Temporal lobe (tissue), 2 donors: Measurements from ENCODE around the genes TTLL11, PTGS1 and OR1L8.

- RAMPAGE, long total RNA, result no peak
Observed at GRCh38 chr9:121985952-121986442, 107.1 kb downstream of the TTLL11 start.

- RAMPAGE, long total RNA, result no peak
Observed at GRCh38 chr9:122092558-122093617, at the start of gene TTLL11. Gene TTLL11, minus strand, starts transcription at chr9:122093308.

DNA sequence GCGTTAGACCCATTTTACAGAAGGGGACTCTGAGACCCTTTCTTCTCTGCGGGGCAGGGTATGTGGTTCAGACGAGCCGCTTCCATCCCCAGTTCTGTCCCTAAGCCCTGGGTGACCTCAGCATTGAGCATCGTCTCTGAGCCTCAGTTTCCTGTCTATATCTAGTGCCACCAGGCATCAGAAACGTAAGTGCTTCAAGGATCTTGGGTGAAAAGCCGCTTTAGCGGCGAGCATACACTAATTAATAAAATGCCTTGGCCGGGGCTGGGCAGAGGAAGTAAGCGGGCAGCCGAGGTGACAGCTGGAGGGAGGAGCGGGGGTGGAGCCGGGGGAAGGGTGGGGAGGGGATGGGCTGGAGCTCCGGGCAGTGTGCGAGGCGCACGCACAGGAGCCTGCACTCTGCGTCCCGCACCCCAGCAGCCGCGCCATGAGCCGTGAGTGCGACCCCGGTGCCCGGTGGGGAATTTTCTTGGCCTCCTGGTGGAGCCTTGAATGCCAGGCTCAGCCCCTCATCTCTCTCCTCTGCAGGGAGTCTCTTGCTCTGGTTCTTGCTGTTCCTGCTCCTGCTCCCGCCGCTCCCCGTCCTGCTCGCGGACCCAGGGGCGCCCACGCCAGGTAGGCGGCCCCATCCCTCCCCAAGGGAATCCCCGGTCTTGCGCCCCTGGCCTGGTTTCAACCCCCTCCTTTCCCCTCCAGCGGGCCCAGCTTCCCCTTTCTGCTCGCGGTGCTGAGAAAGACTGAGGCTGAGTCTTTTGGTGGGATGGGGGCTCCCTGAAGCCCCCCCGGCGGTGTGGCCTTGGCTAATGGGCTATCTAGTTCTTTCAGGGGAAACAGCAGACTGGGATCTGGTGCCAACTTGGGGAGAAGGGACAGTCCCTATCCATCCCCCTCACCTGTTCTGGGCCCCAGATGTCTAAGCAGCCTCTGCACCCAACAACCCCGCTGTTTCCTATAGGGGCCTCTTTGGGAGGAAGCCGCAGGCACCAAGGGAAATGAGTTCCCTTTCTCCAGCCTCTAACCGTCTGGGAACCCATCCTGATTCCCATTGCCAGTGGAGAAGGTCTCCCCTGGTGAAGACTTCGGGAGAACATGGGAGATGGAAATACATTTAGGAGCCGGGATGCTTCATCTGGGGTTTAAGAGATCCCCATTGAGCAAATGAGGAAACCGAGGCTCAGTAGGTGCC, at the start of gene PTGS1:
Gene PTGS1 (plus strand): TSS at position 367 of the 1,186 bp plus-strand sequence.
- RAMPAGE, long total RNA, result no peak

GRCh38 chr9:122583219-122583804, at the start of gene OR1L8:
Gene OR1L8, minus strand, starts transcription at chr9:122583384.
- RAMPAGE, long total RNA, result no peak

DNA sequence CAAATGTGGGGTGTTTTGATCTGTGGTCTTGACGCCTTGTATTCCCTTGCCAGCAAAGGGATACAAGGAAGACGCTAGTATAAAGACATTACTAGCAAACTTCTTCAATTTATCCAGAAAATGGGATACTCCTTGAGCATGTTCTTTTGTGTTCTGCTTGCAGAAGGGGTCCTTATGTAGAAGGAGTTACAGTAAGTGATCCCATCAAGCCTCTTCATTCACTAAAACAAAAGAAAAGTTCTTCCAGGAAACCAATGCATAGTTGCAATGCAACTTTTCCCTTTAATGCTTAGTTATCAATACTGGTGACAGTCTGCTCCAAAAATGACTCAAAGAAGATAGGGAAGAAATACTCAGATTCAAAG, 17.2 kb upstream of the PDCL start:
- RAMPAGE, long total RNA, result no peak

DNA sequence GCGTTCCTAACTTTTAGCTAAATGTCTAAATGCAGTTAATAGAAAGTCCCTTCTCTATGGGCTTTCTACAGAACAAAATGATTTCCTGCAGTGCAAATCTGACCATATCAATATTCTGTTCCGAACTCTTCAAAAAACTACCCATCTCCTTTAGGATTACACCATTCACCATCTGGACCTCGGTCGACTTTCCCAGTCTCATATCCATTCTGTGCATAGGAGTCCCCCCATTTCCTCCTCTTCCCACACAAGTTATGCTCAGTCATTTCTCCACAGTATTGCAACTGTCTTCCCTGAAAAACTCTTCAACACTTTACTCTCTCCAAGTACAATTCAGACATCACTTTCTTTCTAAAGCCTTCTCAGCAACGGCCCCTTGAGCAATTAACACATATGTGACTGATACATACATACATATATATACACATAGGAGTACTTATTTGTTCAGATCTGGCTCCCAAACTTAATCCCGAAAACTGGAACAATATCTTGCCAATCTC, 790 bp downstream of the ZBTB26 start:
- RAMPAGE, long total RNA, result no peak

- RAMPAGE, long total RNA, result no peak
Observed at GRCh38 chr9:122954110-122954596, 13.3 kb downstream of the RABGAP1 start.

GRCh38 chr9:123043090-123043887, 9.8 kb downstream of the GPR21 start:
- RAMPAGE, long total RNA, result no peak

- RAMPAGE, long total RNA, result no peak
Observed at GRCh38 chr9:123069984-123070672, 36.7 kb downstream of the GPR21 start.

DNA sequence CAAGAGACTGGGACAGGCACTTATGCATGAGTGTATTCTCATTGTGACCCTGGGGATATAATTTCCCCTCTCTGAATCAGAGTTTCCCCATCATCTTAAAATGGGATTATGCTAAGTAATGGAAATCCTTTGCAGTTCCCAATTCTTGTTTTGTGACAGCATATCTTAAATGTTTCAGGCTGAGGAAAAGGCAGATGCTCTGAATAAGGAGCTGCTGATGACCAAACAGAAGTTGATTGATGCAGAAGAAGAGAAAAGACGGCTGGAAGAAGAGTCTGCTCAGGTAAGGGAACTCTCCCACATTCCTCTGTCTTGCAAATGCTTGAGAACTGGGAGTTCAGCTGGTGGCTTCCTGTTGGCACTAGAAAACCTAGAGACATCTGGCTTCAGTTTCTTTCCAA, 64.1 kb downstream of the GPR21 start:
- RAMPAGE, long total RNA, result no peak

DNA sequence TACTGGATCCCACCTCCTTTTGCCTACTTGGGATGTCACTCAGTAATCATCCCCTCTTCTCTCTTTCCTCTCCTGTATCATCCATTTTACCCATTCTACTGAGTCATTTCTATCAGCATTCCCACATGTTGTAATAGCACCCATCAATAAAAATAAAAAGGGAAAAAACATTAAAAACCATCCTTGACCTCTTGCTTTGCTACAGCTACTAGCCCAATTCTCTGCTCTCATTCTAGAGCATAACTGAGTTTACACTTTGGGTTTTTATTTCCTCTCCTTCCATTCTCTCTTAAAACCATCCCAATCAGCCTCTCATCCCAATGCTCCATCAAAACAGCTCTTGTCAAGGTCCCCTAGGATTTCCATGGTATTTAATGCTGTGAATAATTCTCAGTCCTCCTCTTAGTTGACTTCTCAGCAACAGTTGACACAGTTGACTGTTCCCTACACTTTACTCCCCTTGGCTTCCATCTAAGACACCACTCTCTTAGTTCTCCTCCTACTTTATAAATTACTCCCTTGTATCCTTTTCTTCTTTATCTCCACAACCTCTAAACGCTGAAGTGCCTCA, 74.0 kb downstream of the STRBP start:
- RAMPAGE, long total RNA, result no peak

DNA sequence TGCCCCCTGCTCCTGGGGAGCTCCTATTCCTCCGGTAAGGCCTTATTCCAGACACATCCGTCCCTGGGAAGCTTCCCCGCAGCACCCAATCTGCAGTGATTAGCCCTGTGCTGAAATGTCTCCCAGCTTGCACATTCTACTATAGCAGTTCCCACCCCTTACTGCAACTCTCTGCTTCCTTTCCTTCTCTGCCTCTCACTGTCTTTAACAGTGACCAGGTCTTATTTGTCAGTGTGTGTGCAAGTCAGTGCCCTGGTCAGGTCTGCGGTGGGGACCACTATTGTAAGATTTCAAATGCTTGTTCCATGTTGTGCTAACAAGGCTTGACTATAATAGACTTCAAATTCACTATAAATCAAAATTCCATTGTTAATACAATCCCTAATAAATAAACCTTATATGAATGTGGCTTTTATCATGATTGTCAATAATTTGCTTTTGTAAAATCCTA, 187.7 kb downstream of the CRB2 start:
- RAMPAGE, long total RNA, result no peak

- RAMPAGE, long total RNA, result no peak
Observed at GRCh38 chr9:124008007-124008958, 3.3 kb upstream of the LHX2 start.

DNA sequence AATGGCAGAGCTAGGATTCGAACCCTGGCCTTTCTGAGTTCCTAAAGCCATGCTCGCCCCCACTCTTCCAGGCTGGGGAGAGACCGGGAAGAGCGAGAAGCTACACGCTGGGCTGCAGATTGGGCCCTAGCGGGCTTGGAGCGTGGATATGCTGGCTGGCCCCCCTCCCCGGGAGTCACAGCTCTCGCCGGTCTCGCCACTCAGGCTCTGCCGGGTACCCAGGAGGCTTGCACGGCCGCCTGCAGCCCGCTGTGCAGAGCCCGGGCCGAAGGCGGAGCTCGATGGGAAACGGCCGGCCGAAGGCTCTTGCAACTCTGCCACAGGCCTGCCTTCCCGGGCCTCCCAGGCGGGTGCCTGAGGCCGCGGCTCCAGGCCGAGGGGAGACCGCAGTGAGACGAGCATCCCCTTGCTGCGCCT, 676 bp upstream of the LHX2 start:
- RAMPAGE, long total RNA, result no peak

- RAMPAGE, long total RNA, result no peak
Observed at GRCh38 chr9:124242170-124242832, 15.4 kb upstream of the NEK6 start.

DNA sequence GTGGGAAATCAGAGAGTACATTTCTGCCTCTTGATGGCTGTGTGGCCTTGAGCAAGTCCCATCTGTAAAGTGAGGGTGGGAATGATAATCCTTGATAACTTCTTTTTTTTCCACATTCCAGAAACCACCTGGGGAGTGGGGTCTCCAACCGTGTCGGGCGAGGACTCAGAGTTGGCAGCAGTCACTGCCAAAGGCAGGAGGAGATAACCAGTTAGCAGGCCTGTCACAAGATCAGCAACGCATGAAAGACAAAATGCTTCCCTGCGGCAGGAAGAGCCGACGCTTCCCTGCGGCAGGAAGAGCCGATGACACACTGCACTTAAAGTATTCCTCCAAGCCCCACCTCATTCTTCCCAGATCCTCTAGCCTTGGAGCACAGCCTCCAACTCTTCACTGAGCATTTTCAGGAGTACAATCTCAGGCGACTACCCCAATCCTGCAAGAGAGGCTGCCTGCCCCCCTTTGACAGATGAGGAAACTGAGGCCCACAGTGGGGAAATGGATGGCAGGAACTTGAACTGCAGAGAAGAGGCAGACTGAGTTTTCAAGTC, 5.8 kb upstream of the NEK6 start:
- RAMPAGE, long total RNA, result no peak

- RAMPAGE, long total RNA, result no peak
Observed at GRCh38 chr9:124257450-124257735, 356 bp upstream of the NEK6 start.

- RAMPAGE, long total RNA, result no peak
Observed at GRCh38 chr9:124259270-124260376, 1.9 kb downstream of the NEK6 start.

DNA sequence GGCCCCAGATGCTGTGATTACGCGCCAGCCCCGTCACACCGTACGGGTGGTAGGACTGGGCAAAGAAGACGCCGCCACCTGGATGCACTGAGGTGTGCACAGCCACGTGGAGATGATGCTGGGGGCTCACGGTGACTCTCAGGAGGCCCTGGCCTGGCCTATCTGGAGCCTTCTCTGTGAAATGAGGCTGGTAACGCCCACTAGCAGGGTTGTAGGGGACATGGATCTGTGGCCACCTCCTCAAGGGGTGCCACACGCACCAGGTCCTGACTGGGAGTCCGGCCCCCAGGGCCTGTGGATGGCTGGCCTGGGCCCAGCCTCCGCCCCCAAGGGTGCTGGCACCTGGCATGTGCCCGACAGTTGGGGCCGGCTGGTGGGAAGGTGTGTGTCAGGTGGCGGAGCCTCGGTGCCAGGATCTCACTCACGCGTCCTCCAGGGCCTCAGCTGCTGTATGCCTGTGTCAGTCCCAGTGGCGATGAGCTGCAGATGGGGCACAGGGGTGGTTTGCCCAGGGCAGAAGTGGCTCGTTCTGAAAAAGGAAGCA, 32.4 kb downstream of the NEK6 start:
- RAMPAGE, long total RNA, result no peak

DNA sequence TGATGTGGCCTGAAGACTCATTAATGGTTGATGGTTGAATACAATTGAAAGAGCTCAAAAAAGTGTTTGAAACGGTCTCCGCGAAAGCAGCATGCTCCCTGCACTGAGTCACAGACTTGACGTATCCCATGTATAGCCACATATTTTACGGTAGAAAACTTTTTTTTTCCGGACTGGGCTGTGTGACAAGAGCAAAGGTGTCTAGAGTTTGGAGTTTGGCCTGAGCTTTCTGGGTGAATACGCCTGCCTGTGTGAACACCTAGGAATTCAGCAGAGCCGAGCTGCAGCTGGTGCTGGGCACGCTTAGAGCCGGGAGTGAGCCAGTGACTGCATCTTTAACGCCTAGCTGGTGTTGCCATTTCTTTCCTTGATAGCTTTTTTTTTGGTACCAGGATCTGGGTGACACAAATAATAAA, 51.9 kb downstream of the PSMB7 start:
- RAMPAGE, long total RNA, result no peak